HEK293 (cell line): ENCODE measurements around a stretch of chr11.

- PRO-cap, result no peak
- RRBS, 2 experiments, result no CpG with 5 or more reads among the region's 12 CpGs
Measured at GRCh38 chr11:119366449-119367515, 14.7 kb downstream of the USP2 start.

GRCh38 chr11:119368220-119369205 lies 13.0 kb downstream of the USP2 start:
- PRO-cap, result no peak
- RRBS, 2 experiments, result no CpG with 5 or more reads among the region's 15 CpGs

DNA sequence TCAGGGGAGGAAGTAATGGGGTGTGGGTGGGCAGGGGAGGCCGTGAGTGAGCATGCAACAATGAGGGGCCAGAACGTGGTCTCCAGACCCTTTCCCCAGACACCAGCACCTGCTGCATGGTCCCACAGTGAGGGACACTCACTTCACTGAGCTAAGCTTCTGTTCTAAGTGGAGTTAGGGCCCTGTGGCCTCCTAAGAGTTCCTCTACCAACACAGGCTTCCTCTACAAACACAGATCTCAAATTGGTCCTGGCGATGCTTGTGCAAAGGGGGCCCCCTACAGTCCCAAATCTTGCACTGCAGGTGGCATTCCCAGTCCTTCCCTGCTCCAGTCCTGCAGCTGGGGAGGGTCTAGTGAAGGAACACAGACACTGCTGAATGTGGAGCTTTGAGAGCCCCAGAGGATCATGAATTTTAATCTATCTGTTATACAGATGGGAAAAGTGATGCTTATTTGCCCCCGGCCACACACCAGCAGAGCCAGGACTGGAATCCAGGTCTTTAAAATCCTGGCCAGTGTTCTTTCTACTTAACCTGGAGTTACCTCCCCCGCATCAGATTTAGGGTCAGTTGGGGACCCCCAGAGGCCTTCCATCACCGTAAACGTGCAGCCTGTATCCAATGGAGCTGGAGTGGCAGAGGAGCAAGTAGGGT lies 7.3 kb downstream of the USP2 start:
- PRO-cap, result no peak
- RRBS, 2 experiments, result no CpG with 5 or more reads among the region's 7 CpGs

GRCh38 chr11:119417581-119418981 lies 4.9 kb downstream of the THY1 start:
- PRO-cap, result no peak
- RRBS, 2 experiments, result no CpG with 5 or more reads among the region's 25 CpGs

DNA sequence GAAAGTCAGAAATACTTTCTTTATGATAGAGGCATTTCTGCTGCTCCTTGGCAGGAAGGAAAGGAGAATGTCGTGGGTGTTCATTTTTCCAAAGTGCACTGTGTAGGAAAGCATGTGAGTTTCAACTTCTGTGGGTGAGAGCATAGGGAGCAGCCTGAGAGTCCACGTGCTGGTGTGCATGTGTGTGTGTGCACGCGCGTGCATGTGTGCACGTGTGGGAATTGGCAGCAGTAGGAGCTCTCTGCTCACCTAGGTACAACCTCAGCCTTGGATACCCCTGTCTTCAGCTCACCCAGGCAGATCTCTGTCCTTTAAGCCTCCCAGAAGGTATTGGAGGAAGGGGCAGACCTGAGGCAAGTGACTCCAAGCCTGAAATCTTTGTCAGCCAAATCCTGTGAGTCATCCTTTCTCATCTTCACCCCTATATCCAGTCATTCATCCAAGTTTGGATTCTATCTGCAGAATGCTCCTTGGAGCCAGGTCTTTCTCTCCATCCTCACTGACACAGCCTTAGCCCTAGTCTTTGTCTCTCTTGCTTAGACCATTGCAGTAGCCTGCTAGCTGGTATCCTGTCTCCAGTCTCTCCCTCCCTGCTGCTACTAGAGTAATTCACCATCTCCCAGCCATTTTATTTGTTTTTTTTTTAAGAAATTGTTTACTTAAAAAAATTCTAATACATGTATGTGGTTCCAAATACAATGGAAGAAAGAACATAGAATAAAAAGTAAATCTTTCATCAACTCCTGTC lies 10.3 kb upstream of the THY1 start:
- PRO-cap, result no peak
- RRBS, 2 experiments, result no CpG with 5 or more reads among the region's 6 CpGs

DNA sequence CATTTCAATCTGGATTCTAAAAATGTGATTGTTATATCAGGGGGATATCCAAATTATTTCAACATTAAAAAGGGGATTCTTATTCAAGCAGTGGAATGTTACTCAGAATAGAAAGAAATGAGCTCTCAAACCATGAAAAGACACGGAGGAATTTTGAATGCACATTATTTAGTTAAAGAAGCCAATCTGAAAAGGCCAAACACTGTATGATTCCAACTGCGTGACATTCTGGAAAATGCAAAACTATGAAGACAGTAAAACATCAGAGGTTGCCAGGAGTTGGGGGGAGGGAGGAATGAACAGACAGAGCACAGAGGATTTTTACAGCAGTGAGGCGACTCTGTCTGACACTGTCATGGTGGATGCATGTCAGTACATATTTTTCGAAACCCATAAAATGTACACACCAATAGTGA lies 22.8 kb upstream of the THY1 start:
- PRO-cap, result no peak
- RRBS, 2 experiments, result no CpG with 5 or more reads among the region's 4 CpGs

- PRO-cap, result no peak
- RRBS, 2 experiments, result no CpG with 5 or more reads among the region's 5 CpGs
Measured at GRCh38 chr11:119662573-119663105, 66.4 kb downstream of the NECTIN1 start.

GRCh38 chr11:119663106-119663809 lies 65.7 kb downstream of the NECTIN1 start:
- PRO-cap, result no peak
- RRBS, 2 experiments, result no CpG with 5 or more reads among the region's 8 CpGs

DNA sequence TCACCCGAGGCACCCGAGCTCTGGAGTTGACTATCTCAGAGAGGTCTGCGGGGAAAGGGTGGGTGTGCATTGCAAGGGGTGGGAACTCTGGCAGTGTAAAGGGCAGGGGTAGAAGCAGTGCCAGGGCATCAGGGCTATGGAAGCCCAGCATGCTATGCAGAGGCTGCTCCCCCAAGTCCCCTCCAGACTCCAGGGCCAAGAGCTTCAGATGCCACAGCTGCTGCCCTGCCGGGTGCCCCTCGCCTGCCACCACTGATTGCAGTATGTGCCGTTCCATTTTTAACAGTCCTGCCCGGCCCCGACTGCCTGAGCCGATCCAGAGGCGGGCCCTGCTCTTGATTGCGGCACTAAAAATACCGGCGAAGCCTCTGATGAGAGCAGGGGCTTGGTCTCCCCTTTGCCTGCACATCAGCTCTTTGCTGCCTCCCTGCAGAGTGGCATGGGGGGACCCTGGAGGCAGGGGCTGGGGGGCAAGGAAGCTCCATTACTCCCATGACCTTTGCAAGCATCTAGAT lies 50.7 kb upstream of the NECTIN1 start:
- PRO-cap, result no peak
- RRBS, 2 experiments, result 78 to 79% methylated on average over 9 of the region's 13 CpGs

DNA sequence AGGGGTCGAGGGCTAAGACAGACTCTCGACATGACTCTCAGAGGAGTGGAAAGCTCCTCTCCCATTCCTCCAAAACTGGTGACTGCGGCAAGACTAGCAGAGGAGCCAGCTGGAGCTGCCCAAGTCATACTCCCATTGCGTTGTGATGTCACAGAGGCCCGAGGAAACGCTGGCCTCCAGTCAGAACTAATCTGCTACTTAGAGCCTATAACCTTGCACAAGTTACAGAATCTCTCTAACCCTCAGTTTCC lies 143.4 kb downstream of the TRIM29 start:
- PRO-cap, result no peak
- RRBS, 2 experiments, result no CpG with 5 or more reads among the region's 6 CpGs

DNA sequence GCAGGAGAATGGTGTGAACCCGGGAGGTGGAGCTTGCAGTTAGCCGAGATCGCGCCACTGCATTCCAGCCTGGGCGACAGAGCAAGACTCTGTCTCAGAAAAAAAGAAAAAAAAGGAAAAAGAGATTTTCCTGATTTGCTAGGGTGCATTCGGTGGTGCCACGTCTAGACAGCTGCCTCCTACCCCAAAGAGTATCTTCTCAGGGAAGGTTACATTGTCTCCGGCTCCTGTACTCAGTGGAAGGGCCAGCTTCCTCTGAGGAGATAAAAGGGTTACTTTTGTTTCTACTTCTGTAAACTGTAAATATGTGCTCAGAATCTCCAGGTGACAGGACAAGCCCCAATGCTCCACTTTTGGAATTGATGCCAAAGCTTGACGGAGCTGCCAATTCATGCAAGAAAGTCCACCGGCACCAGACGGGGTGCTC lies 18.2 kb upstream of the OAF start:
- PRO-cap, result no peak
- RRBS, 2 experiments, result 92 to 96% methylated on average over 2 of the region's 11 CpGs

DNA sequence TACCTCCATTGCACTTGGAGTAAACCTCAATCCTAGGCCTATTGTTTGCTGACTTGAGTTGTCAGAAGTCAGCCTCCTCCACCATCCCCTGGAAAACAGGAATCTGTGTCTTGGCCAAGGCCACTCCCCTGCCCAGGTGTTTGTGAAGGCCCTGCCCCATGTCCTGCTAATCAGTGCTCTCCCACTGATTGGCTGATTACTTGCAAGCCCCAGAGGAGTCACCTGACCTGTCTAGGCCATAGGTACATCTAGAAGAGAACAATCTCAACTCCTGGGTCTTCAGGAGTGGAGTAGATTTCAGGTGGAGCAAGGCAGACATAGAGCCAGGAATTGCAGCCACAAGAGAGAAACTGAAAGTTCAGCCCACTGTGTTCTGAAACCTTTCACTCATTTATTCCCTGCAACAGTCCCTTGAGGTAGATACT lies 10.3 kb downstream of the OAF start:
- PRO-cap, result no peak

DNA sequence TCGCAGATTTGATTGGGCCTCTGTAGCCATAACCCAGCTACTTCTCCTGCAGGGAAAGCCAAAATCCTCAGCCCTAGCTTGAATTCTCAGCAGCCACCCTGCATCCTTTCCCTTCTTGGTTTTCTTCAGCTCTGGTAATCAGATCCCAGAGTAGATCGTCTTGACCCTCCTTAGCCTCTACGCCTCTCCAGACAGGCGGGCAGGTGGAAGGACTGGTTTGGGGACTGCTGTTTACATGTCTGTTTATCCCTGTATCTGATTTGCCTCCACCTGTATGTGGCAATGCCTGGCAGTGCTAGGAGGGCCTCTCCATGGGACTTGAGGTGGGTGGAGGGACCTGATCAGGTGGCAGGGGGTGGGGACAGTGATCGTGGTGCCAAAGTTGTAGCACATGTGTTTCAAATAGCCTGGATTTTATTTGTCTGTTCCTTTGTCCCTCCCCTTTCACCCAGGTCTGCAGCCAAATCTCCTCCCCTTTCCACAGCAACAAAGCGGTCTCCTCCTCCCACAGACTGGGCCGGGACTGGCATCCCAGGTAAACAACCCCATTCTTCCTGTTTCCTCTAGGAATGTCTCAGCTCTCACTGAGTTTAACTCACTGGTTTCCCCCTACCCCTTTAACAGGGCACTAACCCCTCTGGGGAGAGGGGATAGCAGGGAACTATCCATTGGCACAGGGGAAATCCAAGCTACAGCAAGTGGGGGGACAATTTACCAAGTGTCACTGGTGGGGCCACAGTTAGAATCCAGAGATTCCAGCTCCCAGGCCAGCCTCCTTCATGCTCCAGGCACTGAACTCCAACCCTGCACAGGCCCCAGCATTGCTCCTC lies 23.1 kb upstream of the TLCD5 start:
- PRO-cap, result no peak
- RRBS, 2 experiments, result no CpG with 5 or more reads among the region's 7 CpGs

- PRO-cap, result no peak
Measured at GRCh38 chr11:120331604-120332194, 4.5 kb upstream of the ARHGEF12 start.

DNA sequence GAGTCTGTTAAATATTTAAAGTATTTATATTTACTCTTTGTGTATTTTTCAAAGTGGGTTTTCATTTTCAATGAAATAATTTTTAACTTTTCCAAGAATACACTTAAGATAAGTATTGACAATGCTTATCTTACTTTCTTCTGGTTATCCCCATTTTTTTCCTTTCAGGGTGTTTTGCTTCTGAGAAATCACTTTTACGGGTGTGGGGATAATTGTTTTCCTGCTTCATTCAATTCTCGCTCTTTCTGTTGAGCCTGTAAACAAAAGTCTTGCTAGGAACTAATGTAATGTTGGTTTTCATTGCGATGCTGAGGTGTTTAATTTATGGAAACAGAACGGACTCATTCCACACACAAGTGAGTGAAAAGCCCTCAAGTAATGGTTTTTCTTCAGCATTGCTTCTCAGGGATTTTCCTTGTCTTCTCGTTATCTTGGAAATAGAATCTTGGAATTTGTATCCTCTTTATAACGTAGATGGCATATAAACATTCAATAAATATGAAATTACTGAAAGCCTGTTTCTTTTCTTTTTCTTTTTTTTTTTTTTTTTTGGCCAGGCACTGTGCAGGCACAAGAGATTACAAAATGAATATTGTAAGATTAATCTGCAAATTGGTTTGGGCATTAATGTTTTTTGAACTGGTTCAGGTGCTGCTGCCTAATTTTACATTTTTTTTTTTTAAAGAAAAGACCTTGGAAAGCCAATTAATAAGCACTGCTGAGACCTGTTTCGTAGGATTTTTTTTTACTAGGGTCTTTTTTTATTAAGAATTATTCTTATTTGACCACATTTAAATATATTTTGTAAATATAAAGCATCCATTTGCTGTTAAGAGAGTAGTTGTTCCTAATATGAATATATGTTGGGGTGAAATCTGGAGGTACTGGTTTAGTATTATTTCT lies 2.5 kb downstream of the ARHGEF12 start:
- PRO-cap, result no peak
- RRBS, 2 experiments, result no CpG with 5 or more reads among the region's 7 CpGs

- PRO-cap, result no peak
Measured at GRCh38 chr11:120372233-120372462, 35.9 kb downstream of the ARHGEF12 start.

DNA sequence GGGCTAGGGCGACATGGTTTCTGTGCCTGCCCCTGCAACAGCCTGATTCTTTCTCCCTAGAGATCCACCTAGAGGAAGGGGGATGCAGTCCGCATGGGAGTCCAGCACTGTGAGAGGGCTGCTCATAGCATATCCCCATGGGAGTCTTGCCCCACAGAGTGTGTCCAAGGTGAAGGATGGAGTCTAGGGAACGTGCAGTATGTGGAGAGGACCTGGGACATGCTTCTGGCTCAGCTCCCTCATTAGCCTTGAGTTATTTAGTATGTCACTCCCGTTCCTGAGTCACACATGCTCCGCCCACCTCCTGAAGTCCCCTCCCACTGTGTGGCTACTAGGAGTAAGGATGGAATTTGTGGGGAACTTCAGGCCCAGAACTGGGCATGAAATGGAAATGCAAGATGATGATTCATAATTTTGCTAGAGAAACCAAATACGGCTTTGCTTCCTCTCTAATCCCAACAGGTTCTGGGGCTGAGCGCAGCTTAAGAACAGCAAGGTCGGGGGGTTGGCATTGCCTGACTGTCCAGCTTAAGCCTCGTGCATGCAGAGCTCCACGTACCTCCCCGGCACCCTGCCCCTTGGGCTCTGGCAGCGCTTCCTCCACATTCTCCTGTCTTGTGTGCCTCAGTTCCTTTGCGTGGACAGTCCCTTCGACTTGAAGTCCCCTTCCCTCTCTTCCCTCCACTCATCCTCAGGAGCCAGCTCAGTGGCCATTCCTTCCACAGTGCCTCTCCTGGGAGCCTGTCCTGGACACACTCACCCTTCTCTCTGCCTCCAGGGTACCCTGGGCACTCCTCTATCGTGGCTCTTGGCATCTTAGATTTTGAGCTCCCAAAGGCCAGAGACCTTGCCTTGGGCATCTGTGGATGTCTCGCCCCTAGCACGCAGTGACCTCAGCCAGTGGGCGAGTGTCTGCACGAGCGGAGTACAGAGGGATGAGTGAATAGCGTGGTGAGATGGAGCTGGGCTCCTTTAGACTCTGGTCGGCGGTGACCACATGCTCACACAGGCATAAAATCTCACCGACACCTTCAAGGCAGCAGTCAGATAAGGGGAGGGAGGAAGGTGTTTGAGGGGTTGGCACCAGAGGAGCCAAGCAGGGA lies 35.3 kb downstream of the GRIK4 start:
- PRO-cap, result no peak
- RRBS, 2 experiments, result no CpG with 5 or more reads among the region's 24 CpGs

- PRO-cap, result no peak
- RRBS, 2 experiments, result no CpG with 5 or more reads among the region's 6 CpGs
Measured at GRCh38 chr11:120950857-120951264, 73.0 kb upstream of the TBCEL start.

DNA sequence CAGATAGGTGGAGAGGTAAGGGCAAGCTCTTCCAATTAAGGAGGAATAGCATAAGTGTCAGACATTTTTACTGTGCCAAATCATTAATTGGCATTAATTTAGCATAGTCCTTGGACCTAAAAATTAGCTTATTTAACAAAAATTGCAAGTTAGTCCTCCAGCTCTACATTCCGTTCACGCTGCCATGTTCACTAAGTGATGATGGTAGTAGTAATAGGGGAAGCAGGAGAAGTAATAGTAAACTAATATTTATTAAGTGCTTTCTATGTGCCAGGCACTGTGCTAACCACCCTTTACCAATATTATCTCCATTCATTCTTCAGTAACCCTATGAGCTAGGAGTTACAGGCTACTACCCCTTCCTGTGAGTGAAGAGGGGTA lies 11.0 kb downstream of the TBCEL start:
- PRO-cap, result no peak
- RRBS, 2 experiments, result no CpG with 5 or more reads among the region's 2 CpGs

DNA sequence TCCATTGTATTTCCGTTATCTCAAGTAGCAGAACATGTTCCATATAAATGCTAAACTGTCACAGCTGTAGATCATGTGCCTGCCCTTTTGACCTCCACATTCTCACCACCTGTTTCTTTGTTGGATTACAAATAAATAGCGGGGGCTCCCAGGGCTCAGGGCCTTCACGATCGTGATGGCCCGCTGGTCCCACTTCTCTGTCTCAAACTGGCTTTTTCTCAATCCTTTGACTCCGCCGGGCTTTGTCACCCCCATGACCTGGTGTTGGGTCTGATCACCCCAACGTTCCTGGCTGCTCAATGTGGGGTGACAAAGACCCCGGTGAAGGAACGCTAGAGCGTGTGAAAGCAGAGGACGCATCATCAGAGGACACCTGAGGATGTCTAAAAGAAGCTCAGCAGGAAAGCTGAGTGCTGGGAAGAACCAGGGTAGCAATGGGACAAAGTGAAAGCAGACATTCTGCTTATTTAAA lies 55.9 kb upstream of the SC5D start:
- PRO-cap, result bidirectional peak, plus-strand start at position 158 of the sequence, minus-strand start at position 199 of the sequence
- RRBS, 2 experiments, result 3 to 86% methylated on average over 1 of the region's 12 CpGs